BE2C (cell line): ENCODE measurements around a stretch of chr12.

DNA sequence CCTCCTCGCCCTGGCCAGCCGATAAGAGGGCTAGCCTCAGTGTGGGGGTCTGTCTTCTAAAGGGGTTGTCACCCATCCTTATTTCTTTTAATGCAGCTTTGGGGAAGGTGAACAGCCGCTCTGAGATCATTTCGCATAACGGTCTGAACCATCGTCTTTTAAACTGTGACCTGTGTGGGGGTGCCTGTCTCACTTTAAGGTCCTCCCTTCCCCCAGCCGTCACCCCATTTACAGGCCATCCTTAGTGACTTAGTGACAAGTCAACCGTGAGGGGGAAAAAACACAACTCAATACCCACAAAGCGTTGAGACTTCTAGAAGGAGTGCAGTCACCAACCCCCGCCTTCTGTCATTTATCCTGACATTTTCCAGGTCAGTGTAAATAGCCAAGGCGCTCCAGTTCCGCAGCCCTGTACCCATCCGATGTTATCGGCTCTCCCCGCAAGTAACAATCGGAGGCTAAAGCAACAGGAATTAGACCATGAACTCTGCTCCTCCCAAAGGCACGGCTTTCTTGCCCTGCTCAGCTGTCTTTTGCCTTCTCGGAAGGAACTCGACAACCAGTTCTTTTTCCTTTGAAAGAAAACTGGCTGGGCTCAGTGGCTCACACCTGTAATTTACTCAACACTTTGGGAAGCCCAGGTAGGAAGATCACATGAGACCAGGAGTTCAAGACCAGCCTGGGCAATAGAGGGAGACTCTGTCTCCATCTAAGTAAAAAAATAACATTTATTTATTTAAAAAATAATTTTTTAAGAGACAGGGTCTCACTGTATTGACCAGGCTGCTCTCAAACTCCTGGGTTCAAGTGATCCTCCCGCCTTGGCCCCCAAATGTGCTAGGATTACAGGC, 659 bp upstream of the DENND5B start:
- RRBS = no CpG with 5 or more reads among the region's 20 CpGs

- RRBS = no CpG with 5 or more reads among the region's 4 CpGs
These were observed 4.6 kb downstream of the ETFBKMT start for GRCh38 chr12:31664097-31664428.

GRCh38 chr12:31714997-31716117, 13.5 kb downstream of the AMN1 start:
- RRBS = no CpG with 5 or more reads among the region's 8 CpGs

- RRBS = no CpG with 5 or more reads among the region's 11 CpGs
These were observed 4.2 kb upstream of the AMN1 start for GRCh38 chr12:31732663-31733714.

- RRBS = no CpG with 5 or more reads among the region's 10 CpGs
These were observed 5.4 kb upstream of the H3-5 start for GRCh38 chr12:31797376-31797922.

DNA sequence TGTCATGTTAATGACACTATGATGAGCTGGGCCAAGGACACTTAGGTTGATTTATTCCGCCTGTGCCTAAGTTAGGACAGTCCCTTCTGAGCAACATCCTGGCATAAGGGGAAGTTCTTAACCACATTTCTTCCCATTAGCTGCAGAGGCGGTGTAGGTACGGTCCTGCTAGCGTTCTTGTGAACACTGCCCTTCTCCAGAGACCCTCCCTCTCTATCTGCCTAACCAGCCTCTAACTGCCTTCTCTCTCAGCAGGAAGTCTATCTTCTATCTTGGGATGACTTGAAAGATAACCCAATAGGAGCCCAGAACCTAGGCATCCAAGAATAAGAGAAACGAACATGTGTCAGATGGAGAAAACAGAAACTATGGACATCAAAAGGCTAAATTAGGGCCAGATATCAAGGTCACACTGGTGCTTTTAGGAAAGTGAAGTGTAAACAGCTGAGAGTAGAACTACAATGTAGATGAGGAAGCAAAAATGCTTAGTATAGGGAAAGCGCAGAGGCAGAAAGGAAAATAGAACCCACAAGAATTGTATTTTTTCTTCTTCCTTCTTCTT, 41.0 kb upstream of the H3-5 start:
- RRBS = no CpG with 5 or more reads among the region's 6 CpGs

GRCh38 chr12:31835134-31835738, 43.1 kb upstream of the H3-5 start:
- RRBS = no CpG with 5 or more reads among the region's 5 CpGs

DNA sequence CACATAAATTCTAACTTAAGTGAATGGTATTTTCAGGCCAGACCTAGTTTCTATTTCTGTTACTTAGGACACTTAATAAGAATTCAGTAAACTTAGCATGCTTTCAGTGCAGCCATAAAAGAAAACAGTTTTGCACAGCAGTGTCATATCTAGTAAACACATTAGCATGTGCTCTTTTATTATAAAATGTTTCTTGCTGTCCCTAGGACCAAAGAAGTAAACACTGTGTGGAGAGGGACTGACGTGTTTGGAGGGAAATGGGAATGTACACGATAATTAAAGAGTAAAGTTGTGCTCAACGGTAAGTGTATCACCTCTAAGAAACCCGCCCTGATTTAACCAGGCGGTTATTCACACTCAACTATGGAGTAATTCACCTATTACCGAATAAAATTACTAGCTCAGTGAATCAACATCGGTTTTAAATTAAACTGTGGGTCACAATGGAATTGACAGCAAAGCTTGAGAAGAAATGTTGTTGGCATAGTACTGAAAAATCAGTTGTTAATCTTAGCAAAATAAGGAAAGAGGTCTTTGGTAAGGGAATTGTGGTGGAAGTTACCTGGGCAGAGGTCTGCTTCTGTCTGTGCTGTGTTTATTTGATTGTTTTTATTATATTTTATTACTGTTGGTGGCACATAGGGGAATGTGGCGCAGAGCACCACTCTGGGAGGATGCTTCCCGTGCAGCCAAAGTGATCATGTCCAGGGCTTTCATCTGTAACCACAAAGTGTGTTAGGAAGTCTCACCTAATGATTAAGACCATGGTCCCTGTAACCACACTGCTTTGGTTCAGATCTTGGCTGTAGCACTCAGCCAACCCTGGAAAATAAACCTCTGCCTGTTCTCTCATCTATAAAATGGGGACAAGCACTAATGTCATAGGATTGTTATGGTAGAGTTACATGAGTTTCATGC, 1.6 kb downstream of the RESF1 start:
- RRBS = no CpG with 5 or more reads among the region's 9 CpGs

- RRBS = no CpG with 5 or more reads among the region's 4 CpGs
These were observed 32.1 kb downstream of the BICD1 start for GRCh38 chr12:32138509-32139428.

- RRBS = no CpG with 5 or more reads among the region's 10 CpGs
These were observed 134.3 kb upstream of the FGD4 start for GRCh38 chr12:32264905-32265580.

DNA sequence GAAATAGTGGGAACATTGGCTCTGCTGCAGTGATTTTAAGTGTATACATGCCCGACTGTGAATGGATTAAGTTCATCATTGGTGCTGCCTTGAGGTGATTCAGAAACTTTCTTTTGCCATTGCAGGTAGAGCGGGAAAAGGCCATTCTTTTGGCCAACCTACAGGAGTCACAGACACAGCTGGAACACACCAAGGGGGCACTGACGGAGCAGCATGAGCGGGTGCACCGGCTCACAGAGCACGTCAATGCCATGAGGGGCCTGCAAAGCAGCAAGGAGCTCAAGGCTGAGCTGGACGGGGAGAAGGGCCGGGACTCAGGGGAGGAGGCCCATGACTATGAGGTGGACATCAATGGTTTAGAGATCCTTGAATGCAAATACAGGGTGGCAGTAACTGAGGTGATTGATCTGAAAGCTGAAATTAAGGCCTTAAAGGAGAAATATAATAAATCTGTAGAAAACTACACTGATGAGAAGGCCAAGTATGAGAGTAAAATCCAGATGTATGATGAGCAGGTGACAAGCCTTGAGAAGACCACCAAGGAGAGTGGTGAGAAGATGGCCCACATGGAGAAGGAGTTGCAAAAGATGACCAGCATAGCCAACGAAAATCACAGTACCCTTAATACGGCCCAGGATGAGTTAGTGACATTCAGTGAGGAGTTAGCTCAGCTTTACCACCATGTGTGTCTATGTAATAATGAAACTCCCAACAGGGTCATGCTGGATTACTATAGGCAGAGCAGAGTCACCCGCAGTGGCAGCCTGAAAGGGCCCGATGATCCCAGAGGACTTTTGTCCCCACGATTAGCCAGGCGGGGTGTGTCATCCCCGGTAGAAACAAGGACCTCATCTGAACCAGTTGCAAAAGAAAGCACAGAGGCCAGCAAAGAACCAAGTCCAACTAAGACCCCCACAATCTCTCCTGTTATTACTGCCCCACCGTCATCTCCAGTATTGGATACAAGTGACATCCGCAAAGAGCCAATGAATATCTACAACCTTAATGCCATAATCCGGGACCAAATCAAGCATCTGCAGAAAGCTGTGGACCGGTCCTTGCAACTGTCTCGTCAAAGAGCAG, 71.7 kb upstream of the FGD4 start:
- RRBS = 95% methylated on average over 4 of the region's 20 CpGs

DNA sequence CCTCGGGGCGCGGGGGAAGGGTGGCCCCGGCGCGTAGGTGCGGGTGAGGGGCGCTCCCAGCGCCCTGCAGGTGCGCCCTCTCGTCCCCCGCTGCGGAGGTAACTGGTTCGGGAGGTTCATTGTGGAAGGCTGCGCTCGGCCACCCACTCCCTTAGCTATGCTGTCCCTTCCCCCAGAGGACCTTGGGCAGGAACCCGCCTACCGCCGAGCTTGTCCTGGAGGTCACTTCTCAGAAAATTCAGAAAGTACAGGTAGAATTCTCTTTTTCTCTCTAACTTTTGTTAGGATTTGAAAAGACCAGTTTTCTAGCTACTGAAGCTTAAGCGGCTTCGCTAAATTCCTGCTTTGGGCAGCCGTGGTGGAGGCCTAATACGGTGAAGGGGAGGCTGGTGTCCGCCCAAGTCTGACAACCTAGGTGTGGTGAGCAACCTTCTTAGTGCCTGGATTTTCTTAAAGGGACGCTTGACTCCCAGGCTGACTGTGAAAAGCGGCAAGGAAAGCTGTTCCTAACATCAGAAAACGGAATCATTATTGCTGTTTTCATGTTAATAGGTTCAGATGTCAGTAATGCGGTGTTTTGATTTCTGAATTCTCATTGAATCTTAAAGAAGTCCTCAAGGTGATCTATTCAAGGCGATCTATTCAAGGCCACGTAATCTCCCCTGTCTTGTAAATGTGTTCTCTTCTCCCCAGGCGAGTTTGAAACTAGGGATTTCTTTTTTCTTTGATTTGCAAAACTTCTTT, 781 bp downstream of the FGD4 start:
- RRBS = no CpG with 5 or more reads among the region's 31 CpGs

- RRBS = no CpG with 5 or more reads among the region's 1 CpG
These were observed 56.4 kb downstream of the FGD4 start for GRCh38 chr12:32455793-32456159.

DNA sequence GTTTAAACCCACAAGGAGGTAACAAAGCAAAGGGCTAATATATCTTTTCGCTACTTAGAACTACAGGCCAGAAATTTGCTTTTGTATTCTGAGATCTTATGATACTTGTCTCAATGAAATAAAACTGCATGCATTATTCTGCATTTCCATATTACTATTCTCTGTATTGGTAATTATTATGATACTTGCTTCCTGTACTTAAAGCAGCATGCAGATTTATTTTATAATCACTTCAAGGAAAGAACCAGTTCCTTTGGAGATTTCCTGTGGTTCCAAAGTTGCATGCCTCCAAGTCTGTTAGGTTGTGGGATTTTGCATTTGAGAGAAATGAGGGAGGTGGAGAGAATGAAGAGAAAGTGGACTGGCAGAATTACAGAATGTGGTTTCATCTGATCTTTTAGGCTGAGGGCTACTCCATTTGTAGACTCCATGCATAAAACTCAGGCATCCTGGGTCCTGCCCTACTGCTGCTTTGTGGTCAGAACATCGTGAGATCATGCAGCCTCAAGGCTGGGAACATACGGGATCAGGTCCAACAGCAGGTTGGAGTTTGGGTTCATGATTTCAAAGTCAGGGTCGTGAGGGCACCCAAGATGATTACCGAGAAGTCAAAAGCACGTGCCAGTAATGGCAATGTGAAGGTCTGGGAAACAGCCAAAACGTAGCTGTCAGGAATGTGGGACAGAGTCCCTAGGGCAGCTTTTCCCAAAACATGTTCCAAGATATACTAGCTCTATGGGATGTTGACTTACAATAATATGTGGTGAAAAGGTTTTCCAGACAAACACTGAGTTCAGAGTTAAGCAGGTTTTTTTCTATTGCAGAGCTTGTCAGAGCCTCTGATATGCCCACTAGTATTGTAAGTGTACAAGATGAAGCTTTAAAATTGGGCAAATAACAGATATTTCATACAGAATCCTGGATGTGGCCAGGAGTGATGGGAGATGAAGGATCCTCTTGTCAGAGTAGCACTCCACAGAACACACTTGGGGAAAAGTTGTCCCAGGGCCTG, 130.5 kb upstream of the DNM1L start:
- RRBS = no CpG with 5 or more reads among the region's 7 CpGs

DNA sequence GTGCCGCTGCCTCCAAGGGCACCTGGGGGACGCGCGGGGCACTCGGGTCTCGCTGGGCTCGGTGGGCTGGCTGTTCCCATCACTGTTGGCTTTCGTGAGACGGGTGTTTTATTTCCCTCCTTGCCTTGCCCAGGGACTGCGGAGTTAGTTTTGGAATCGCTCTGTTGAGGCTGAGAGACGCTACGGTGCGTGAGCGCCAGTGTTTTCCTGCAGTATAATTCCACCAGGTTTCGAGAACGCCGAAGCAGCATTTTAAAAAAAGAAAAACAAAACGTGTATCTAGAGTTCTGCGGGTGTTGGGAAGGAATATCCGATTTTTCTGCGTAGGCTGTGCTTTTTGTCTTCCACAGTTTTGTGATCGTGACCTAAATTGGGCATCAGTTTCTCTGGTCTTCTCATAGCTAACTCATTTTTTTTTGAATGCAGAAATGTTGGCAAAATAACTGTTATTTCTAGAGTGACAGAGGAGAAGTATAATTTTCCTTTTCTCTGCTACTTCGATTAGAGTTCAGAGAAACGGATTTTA, 765 bp downstream of the DNM1L start:
- RRBS = no CpG with 5 or more reads among the region's 25 CpGs

- RRBS = no CpG with 5 or more reads among the region's 5 CpGs
These were observed 1.3 kb upstream of the PKP2 start for GRCh38 chr12:32897897-32898327.

DNA sequence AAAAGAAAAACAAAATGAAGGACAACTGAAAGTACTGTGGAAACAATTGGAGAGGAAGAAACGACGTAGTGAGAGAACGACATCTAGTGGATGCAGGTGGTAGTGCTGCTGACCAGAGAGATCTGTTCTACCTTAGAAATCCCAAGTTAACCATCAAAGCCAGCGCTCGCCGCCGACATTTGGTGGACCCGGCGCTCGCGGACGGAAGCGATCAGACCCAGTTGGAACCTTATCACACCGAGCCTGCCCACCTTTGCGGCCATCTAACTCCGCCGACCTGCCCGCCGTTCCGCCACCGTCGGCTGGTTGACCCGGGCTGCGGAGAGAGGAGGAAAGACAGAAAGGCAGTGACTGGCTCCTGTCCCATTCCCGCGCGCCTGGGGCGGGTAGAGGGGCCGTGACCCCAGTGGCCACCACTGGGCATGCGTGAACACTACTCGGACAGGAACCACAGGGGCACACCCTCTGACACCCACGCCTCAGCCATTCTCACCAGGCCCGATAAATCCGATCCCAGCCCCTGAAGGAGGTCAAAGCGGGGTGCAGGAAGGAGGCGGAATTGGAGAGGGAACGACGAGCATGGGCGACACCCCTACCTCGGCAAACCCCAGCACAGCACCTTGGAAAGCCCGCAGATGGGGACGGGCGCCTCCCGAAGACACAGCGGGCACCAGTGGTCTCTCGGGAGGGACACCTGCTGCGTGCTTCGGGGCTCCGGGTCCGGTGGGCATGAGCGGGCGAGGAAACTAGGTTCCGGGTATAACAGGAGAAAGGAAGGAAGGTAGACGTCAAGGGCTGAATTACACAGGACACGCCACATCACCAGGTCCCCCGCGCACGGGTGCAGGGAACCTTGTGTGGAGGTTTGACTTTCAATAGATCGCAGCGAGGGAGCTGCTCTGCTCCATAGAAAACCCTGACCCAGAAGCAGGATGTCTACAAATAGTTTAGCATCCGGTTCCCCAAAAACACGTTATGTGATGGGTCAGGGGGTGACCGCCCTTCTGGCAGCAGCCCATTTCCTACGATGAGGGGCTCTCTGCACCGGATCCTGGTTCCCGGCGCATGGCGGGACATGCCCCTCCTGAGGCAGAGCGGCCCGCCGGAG, 196.6 kb downstream of the ALG10 start:
- RRBS = 80% methylated on average over 10 of the region's 71 CpGs

GRCh38 chr12:34348711-34349196, 326.5 kb downstream of the ALG10 start:
- RRBS = 22% methylated on average over 17 of the region's 34 CpGs

GRCh38 chr12:38153961-38154422, 162.6 kb upstream of the ALG10B start:
- RRBS = 68% methylated on average over 2 of the region's 18 CpGs